Transverse colon (tissue), 4 donors: ENCODE data around the gene TAF1B.

- PRO-cap, result unidirectional peak, plus-strand start at chr2:9638784
- RAMPAGE, long total RNA, 4 experiments, result no peak in any of the 4 experiments
Measured at GRCh38 chr2:9638494-9639050, 7.8 kb upstream of the YWHAQ start.

- PRO-cap, result no peak
- RAMPAGE, long total RNA, 4 experiments, result no peak in any of the 4 experiments
Measured at GRCh38 chr2:9644448-9644832, 13.6 kb upstream of the YWHAQ start.

DNA sequence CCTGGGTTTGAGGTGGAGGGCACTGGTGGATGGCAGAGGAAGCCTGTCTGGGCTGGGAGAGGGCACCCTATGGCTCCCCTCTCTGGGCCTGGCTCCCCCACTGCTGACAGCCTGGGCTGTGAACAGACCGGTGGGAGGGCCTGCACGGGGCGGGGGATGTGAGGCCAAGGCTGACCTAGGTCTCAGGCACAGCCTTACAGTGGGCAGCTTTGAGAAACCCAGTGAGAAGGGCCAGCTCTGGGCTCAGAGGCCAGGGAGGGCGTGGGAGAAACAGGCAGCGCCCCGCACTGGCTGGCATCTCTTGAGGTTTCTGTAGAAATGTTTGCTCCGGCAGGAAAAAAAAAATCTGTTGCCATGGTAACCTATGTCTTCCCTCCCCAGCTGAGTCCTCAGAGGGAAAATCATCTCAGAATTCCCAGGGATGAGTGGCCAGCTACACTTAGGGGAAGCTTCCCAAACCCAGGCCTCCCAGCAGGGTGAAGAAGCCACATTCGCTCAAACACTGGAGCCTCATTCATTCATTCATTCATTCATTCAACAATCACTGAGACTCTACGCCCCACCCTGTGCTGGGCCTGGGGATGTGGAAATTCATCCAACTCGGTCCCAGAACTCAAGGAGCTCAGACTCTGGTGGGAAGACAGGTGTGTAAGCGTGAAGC, 71.7 kb upstream of the TAF1B start:
- PRO-cap, result no peak
- RAMPAGE, long total RNA, 4 experiments, result no peak in any of the 4 experiments

- PRO-cap, result no peak
- RAMPAGE, long total RNA, 4 experiments, result no peak in any of the 4 experiments
Measured at GRCh38 chr2:9777888-9778437, 65.3 kb upstream of the TAF1B start.

- PRO-cap, result no peak
- RAMPAGE, long total RNA, 4 experiments, result no peak in any of the 4 experiments
Measured at GRCh38 chr2:9782142-9782819, 61.0 kb upstream of the TAF1B start.

- PRO-cap, result bidirectional peak, plus-strand start at chr2:9843505, minus-strand start at chr2:9843406; bidirectional peak, plus-strand start at chr2:9843784, minus-strand start at chr2:9843676
- RAMPAGE, long total RNA, 4 experiments, result start-site peak on the plus strand in 4 of 4 experiments, at chr2:9843426-9843539 at its widest, 10 to 61 reads per replicate
Measured at GRCh38 chr2:9843106-9844279, at the start of gene TAF1B. TSS of gene TAF1B (plus strand) at chr2:9843474.

DNA sequence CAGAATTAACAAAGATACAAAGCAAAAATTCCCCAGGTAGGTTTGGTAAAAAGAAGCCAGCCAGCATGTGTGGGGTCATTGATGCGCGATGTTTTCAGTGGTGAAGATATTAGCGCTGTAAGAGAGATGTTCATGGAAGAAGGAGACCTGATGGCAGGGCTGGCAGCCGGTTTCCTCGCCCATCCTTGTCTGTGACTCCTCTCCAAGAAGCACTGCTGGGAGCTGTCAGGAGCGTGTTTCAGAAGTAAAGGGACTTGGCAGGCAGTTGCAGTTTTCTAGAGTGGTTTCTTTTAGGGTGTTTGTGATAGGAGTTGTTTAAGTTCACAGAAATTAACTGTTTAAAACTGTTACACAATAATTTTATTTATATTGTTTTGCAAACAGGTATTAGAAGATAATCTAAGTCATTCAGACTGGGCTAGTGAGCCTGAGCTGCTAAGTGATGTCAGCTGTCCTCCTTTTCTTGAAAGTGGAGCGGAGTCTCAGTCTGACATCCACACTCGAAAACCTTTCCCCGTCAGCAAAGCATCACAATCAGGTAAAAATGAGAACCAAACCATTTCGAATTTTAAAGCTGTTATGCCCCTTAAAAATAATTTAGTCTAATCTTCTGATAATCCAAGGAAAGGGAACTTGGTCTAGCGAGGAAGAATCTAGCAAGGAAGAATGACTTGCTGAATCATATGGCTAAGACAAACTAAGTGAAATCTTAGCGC, 24.8 kb downstream of the TAF1B start:
- PRO-cap, result no peak
- RAMPAGE, long total RNA, 4 experiments, result start-site peak on the plus strand in 1 of 4 experiments, centred at position 314 of the sequence, 5 reads per replicate

- PRO-cap, result no peak
- RAMPAGE, long total RNA, 4 experiments, result start-site peak on the plus strand in 1 of 4 experiments, at chr2:9935166-9935267 at its widest, 5 reads per replicate
Measured at GRCh38 chr2:9934819-9935497, 16.5 kb upstream of the GRHL1 start.

DNA sequence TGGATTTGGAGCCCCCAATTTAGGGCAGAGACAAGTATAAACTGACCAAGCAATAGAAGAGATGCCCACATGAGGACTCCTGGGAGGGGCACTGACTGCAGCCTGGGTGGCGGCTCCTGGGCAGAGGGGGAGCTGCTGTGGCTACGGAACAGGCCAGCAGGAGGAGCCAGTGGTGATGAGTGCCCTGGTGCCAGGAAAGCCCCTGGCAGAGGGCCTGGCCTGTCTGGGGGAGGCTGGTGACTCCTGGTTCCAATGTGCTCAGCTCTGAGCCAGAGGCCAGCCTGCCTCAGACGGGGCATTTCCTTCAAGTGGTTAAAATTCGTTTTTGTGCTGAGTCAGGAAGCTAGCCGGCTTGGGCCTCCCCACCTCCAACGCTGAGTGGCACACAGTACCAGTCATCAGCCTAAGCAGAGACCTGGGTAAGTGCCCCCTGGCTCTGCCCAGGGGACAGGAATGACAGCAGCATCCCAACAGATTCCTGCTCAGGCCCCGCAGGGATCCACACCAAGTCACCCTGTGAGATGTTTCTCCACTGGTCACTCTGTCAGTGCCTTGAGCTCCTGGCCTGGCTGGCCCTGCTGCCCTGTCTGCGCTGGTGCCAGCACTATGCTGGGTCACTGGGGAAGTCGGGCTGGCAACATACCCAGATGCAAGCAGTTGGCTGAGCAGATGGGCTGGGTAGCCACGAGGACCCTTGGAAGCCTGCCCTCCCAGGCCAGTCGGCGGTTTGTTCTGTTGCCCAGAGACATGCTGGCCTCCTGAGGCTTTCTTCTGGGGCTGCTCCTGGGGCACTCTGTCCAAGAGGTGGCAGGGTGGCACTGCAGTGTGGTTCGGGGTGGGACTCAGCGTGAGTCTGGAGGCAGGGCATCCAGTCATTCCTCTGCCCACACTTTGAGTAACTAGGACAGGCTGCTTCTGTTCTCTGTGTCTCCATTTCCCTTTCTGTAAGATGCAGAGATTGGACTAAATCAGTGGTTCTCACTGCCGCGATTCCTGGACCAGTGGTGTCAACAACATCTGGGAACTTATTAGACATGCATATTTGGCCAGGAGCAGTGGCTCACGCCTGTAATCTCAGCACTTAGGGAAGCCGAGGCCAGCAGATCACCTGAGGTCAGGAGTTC, 7.0 kb upstream of the KLF11 start:
- PRO-cap, result no peak
- RAMPAGE, long total RNA, 4 experiments, result no peak in any of the 4 experiments

DNA sequence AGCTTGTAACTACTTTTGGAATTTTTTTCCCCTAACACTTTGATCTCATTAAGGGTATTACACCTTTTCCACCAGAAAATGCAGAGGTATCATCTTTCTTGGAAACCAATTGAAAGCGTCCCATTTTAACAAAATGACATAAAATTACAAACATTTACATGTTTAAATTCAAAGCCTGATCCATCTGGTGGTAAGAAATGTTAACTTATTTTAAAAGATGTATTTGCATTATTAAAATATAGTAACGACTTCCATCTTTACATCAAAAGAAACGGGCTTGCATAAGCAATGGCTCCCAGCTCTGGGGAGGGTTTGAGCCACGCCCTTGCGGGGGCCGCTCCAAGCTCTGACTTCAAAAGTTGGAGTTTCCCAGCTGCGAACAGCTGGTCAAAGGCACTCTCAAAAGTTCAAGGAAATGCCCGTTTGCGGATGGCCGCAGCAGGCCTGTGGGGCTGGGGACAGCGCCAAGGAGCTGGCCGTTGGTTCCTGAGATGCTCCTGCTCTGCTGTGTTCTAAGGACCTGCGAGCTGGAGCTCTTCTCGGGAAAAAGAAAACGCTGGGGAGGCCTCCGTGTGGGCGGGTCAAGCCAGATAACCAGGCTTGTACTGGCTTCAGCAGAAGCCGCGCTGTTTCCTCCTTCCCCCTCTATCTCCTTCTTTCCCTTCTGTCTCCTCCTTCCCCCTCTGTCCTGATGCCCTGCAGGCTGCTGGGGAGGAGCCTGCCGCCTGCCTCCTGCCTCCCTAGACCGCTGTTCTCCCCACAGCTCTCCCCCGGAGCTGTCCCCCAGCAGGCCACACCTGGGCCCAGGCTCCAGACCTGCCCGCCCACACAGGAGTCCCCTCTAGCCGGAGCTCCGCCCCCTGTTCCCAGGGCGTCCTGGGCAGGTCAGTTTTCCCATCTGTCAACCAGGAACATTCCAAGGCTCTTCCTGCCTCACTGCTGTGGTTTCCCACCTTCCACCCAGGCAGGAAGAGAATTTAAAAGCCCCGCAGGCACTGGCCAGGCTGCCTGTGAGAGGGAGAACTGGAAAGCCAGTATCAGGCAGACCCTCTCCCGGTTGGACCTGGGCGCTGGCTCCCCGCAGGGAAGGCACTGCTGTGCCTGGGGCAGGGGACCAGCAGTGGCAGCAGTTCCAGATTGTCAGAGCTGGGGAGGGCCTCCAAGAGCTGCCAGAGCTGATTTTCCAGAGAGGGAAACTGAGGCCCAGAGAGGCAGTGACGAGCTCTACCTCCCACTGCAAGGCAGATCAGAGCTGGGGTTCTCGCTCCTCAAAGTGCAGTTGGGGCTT, 14.1 kb downstream of the KLF11 start:
- PRO-cap, result no peak
- RAMPAGE, long total RNA, 4 experiments, result no peak in any of the 4 experiments

DNA sequence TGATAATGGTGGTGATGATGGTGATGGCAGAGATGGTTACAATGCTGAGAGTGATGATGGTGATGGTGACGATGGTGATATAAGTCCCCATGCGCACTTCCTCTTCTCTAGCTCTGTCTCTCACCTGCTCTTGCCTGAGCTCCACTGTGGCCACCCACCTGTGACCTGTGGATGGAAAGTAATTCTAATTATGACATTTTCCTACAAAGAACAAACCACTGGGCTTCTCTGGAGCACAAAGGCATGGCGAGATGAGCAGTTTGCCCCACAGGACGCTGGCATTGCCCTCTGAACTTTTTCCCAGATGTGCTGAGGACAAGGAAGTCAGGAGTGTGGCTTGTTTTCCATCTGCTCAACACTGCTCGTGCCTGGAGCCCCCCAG, 68.3 kb downstream of the RRM2 start:
- PRO-cap, result no peak
- RAMPAGE, long total RNA, 4 experiments, result no peak in any of the 4 experiments

- PRO-cap, result no peak
- RAMPAGE, long total RNA, 4 experiments, result no peak in any of the 4 experiments
Measured at GRCh38 chr2:10297995-10298261, 4.8 kb upstream of the HPCAL1 start.

GRCh38 chr2:10329113-10329593, 26.4 kb downstream of the HPCAL1 start:
- PRO-cap, result unidirectional peak, plus-strand start at chr2:10329408
- RAMPAGE, long total RNA, 4 experiments, result no peak in any of the 4 experiments

GRCh38 chr2:10368381-10369075, 65.8 kb downstream of the HPCAL1 start:
- PRO-cap, result no peak
- RAMPAGE, long total RNA, 4 experiments, result no peak in any of the 4 experiments

- PRO-cap, result bidirectional peak, plus-strand start at chr2:10398783, minus-strand start at chr2:10398552
- RAMPAGE, long total RNA, 4 experiments, result start-site peak on the plus strand in 1 of 4 experiments, at chr2:10398483-10399035 at its widest, 6 reads per replicate
Measured at GRCh38 chr2:10398407-10399260, 49.5 kb downstream of the ODC1 start.

DNA sequence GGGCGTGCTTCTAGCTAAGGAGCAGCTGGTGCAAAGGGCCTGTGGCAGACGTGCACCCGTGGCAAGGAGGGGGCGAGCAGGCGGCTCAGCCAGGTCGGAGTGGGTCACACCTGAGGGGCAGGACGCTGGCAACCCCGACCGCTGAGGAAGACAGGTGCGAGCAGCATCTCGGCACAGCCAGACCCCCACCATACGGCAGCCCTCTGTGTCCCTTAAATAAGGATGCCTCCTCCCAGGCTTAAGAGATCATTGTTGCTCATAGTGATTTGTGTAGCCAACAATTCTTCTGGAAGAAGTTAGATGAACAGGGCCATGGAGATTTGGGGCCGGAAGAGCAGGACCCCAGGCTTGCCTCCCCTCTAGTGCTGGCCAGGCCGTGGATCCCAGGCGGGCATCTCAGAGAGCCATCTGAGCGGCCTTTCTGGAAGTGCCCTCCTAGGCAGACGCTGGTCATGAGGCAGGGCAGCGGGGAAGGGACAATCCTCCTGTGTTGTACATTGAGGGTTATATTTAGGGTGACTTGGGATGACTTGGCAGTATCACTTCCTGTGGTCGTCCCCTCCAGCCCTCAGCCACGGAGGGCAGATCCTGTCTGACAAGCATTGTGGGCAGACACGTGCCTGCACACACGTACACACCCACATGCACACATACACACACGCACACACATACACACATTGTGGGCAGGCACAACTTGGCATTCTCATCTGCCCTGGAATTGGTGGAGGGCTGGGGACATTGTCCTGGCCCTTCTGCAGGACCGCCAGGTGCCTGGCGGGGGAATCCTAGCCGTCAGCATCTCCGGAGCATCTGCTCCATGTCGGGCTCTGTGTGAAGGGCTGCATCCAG, 47.8 kb downstream of the ODC1 start:
- PRO-cap, result no peak
- RAMPAGE, long total RNA, 4 experiments, result start-site peak on the plus strand in 2 of 4 experiments, centred at positions 107 to 772 of the sequence, 5 to 9 reads per replicate

DNA sequence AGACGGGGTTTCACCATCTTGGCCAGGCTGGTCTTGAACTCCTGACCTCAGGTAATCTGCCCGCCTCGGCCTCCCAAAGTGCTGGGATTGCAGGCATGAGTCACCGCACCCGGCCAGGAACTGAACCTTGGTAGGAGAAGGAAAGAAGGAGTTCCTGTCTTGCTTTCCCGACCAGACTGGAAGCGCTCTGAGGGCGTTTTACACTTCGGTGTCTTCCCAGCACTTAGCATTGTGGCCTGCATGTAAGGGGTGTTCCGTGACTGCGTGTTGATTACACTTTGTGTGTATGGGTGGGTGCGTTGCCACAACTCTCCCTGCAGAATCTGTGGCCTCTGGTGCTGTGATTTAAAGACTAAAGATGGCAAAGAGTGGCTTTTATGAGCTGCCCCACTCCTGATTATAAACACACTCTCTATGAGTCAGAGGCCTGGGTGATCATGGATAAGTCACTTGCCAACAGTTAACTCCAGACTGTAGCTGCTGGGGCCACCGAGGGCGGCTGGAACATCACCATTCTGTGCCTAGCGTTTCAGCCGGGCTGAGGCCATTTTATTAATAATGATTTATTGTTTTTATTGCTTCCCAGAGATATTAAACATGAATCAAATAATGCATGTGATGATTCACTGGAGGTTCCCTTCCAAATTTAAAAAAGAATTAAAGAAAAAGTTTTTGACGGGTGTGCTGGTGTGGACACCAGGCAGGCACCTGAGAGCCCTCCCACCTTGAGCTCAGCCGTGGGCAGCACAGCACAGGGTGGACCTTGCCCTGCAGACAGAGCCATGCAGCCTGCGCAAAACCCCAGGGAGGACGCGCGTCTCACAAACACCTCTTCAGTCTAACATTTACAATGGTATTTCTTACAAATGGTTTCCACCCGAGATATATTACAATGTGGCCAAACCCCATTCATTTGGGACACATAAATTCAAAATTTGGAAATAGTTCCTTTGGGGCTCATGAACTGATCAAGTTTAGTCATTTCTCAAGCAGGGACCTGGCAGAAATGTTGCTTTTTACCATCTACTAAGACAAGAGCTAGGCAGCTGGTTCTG, 45.7 kb downstream of the ODC1 start:
- PRO-cap, result unidirectional peak, plus-strand start at position 469 of the sequence
- RAMPAGE, long total RNA, 4 experiments, result no peak in any of the 4 experiments

DNA sequence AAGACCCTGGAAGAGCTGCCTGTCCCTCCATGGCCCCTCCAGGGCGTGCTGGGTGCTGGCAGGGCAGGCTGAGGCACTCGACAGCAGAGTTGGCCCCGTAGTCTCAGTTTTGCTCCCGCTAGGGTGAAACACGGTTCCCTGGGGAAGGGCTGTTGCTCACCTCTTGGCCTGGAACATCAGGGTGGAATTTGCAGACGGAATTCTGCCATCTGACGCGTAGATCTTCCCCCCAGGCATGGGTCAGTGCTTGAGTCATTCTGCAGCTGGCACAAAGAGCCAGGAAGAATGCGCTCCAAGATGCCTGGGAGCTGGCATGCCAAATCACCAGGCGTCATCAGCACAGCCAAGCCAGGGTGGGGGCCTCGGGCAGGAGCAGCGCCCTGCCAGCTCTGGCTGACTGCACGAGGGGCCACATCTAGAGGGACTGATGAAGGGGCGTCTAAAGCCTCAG, 42.7 kb downstream of the ODC1 start:
- PRO-cap, result unidirectional peak, minus-strand start at position 105 of the sequence
- RAMPAGE, long total RNA, 4 experiments, result no peak in any of the 4 experiments

DNA sequence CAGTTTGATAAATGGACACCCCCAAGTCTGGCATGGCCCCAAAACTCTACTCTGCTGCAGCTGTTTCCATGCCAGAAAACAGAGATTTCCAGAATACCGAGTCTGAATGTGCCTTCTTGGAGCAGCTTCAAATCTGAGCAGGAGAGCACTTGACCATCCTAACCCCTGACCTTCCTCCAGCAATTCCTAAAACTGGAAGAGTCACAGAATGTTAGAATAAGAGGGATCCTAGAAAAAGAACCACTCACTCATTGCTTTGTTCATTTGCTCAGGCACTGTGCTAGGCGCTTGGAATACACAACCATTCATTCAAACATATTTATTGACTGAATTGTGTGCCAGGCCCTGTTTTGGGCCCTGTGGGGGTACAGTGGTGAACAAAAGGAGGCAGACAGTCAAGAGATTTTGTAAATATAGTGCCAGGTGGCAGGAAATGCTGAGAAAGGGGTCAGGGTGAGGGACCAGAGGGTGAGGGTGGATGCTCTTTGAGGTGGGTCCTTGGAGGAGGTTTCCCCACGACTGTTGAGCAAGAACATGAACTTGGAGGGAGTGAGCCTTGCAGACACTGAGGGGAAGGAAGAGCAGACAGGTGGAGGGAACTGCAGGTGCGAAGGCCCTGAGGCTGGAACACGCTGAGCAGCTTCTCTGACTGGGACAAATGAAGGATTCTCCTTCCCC, 40.8 kb downstream of the ODC1 start:
- PRO-cap, result no peak
- RAMPAGE, long total RNA, 4 experiments, result start-site peak on the plus strand in 1 of 4 experiments, centred at position 360 of the sequence, 7 reads per replicate

GRCh38 chr2:10407832-10408926, 39.9 kb downstream of the ODC1 start:
- PRO-cap, result bidirectional peak, plus-strand start at chr2:10408057, minus-strand start at chr2:10408088; bidirectional peak, plus-strand start at chr2:10408546, minus-strand start at chr2:10408394
- RAMPAGE, long total RNA, 4 experiments, result no peak in any of the 4 experiments